Panc1 (cell line): ENCODE measurements around a stretch of chr7.

DNA sequence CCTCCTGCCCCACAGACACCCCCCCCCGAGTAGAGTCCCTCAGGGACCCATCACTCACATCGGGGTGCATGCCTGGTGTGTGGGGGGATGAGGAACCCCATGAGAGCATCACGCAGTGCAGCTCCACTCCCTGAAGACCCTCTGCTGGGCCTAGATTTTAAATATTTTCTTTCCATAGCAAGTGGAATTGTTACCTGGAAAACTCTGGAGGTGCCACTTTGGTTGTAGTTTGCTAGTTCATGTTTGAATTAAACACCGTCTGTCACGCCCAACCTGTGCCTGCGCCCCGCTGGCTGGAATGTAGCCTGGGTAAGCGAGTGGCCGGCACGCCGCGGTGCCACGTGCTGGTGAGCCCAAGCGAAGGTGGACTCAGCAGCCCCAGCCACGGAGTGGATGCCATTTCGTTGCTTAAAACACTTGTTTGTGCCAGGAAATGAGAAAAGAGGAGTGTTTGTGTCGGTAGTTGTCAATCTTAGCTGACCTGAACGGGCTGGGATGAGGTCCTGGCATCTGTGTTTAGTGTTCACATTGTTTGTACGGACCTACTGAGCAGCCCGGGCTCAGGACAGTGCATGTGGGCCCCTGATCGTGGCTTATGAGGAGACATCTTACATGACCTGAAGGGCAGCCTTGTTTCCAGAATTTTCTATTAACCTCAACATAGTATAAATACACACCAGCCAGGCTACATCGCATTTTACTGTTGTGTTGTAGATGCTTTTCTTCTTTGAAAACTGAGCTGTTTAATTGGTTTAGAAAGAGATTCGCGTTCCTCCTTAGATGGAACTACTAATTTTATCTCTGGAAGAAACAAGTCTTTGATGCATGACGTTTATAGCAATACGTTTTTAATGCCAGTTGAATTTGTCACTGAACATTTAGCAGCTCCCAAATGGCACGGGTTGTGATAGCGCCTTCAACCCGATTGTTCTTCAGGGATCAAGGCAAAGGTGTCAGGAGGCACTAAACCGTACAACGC is 2.9 kb downstream of the GET4 start:
- RRBS, 2 experiments = no CpG with 5 or more reads among the region's 31 CpGs

DNA sequence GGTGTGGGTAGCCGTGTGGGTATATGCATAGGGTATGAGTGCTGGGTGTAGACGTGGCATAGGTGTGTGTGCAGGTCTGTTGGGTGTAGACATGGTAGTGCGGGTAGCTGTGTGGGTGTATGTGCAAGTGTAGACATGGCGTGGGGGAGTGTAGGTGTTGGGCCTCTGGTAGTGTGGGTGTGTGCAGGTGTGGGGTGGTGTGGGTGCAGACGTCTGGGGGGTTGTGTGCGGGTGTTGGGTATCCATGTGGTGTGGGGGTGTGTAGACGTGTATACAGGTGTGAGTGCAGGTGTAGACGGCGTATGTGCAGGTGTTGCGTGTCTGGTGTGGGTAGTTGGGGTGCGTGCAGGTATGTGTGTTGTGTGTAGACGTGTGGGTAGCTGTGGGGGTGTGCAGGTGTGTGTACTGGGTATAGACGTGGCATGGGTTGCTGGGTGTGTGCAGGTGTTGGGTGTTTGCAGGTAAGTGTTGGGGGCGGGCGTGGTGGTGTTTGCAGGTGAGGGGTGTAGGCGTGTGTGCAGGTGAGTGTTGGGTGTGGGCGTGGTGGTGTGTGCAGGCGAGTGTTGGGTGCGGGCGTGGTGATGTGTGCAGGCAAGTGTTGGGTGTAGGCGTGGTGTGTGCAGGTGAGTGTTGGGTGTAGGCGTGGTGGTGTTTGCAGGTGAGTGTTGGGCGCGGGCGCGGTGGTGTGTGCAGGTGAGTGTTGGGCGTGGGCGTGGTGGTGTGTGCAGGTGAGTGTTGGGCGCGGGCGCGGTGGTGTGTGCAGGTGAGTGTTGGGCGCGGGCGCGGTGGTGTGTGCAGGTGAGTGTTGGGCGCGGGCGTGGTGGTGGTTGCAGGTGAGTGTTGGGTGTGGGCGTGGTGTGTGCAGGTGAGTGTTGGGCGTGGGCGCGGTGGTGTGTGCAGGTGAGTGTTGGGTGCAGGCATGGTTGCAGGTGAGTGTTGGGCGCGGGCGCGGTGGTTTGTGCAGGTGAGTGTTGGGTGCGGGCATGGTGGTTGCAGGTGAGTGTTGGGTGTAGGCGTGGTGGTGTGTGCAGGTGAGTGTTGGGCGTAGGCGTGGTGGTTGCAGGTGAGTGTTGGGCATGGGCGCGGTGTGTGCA is 16.5 kb downstream of the GET4 start:
- RRBS, 2 experiments = no CpG with 5 or more reads among the region's 53 CpGs

GRCh38 chr7:895079-895926 is 18.9 kb downstream of the GET4 start:
- RRBS, 2 experiments = 96% methylated on average over 5 of the region's 54 CpGs; no CpG with 5 or more reads in 1 of the 2 experiments

GRCh38 chr7:920390-921320 is 33.8 kb downstream of the ADAP1 start:
- RRBS, 2 experiments = no CpG with 5 or more reads among the region's 52 CpGs

DNA sequence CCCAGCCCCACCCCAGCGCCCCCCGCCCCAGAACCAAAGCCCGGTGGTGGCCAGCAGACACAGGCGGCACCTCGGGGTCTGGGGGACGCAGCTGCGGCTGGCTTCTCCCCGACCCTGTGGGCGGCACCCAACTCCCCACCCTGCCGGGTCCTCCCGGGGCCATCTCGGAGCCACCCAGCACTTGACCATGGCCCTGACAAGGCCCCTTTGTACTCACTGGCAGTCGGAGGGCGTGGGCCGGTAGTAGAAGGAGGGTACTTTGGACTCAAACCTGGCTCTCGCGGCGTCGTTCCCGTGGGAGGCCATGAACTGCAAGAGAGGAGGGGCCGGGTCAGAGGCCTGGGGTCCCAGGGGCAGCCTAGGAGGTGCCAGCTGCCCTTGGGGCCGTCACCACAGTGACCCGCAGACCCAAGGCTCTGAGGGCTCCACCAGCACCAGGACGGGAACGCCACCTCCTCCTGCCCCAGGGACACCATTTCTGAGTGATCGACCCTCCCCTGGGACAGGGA is 28.1 kb downstream of the ADAP1 start:
- RRBS, 2 experiments = 59 to 69% methylated on average over 12 of the region's 26 CpGs

DNA sequence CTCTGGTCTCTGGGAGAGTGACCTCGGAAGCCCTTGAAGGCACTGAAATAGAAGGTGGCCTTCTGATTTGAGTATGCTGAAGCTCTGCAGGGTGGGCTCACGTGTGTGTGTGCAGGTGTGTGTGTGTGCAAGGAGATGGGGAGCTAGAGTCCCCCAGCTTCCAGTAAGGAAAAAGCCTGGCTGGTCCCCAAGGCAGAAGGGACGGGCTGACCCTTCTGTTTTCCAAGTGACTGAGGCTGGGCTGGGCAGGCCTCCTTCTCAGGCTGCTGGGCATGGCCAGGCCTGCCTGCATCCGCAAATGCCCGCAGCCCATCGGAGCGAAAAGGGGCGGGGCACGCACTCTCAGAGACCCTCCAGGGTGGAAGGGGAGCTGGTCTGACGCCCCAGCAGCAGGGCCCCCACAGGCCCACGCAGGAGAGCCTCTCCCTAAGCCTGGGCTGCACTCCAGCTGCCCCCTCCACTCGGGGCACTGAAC is 9.5 kb downstream of the ADAP1 start:
- RRBS, 2 experiments = no CpG with 5 or more reads among the region's 12 CpGs

- RRBS, 2 experiments = no CpG with 5 or more reads among the region's 20 CpGs
Measured at GRCh38 chr7:949654-950314, 4.7 kb downstream of the ADAP1 start.

DNA sequence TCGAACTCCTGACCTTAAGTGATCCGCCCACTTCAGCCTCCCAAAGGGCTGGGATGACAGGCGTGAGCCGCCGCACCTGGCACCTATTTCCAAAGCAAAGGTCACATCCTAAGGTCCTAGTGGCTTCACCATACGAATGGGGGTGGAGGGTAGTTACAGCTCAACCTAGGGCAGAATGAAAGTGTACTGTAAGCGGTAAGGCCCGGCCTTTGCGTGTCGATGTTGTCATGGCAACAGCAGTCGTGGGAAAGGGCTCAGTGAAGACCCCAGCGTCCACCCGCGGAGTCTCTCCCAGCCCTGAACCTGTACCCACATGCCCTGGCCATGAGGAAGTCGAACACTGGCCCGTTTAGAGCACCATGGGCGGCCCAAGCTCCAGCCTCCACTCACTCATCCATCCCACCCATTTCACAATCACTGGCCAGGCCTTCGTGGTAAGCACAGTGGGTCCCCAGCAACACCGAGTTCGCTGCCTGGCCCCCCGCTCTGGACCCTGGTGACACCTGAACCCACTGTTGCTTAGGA is 1.7 kb upstream of the COX19 start:
- RRBS, 2 experiments = no CpG with 5 or more reads among the region's 21 CpGs

GRCh38 chr7:1051171-1051830 is 7.0 kb downstream of the GPR146 start:
- RRBS, 2 experiments = no CpG with 5 or more reads among the region's 15 CpGs

- RRBS, 2 experiments = no CpG with 5 or more reads among the region's 30 CpGs
Measured at GRCh38 chr7:1081837-1082363, 6.0 kb upstream of the GPER1 start.

DNA sequence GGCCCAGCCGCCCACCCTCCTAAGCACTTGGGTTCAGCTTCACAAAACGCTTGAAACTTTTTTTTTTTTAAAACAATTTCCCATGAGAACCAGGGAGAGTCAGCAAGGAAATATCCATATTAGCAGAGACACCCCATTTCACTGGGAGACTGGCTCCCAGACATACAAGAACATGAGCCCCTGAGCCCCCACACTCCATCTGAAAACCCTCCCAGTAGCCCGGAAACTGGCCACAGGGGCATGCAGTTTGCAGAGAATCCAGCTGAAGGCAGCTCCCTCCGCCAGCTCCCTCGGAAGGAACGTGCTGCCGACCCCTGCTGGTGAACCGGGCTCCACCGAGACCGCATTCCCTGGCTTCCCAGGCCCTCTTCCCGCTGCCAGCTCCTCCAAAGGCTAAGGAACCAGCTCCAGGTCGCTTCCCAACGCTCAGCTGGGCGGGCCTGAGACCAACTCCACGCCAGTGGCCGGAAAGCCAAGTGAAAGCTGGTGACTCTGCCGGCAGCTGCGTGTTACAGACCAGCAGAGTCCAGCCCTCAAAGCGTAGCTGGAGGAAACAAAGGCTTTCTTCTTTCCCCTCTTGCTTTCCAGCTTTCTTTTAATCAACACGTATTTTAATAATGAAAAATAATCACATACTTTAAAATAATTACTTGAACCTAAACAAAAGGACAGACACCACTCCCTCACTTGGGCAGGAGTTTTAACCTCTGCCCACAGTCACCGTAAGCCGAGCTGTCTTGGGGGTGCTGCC is 14.3 kb downstream of the C7orf50 start:
- RRBS, 2 experiments = 43 to 74% methylated on average over 4 of the region's 22 CpGs

DNA sequence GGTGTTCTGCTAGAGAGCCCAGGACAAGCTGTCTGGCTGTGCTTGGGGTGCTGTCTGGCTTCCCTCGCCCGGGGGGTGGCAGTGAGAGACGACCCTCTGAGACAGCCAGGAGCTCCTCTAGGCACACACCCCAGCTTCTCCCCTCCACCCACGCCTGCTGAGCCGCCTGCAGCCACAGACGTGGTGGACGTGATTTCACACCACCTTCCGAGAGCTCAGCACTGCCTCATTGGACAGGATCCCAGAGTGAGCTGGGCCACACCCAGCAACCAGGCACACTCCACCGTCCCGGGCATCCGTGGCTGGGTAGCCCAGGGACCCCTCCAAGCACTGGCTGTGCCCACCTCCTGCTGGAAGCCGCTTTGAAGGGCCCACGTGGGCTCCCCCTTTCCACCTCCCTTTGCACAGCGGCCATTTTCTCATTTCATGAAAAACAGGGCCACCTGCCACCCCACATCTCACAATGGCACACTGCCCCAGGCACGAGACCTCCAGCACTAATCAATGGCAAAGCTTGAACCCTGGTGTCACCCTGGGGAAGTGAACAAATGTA is 13.0 kb downstream of the C7orf50 start:
- RRBS, 2 experiments = 91 to 97% methylated on average over 2 of the region's 15 CpGs

- RRBS, 2 experiments = 65 to 80% methylated on average over 26 to 31 of the region's 71 CpGs
Measured at GRCh38 chr7:1224093-1224815, 8.4 kb upstream of the UNCX start.

- RRBS, 2 experiments = 10 to 43% methylated on average over 1 of the region's 11 CpGs
Measured at GRCh38 chr7:1298913-1299182, 66.2 kb downstream of the UNCX start.

DNA sequence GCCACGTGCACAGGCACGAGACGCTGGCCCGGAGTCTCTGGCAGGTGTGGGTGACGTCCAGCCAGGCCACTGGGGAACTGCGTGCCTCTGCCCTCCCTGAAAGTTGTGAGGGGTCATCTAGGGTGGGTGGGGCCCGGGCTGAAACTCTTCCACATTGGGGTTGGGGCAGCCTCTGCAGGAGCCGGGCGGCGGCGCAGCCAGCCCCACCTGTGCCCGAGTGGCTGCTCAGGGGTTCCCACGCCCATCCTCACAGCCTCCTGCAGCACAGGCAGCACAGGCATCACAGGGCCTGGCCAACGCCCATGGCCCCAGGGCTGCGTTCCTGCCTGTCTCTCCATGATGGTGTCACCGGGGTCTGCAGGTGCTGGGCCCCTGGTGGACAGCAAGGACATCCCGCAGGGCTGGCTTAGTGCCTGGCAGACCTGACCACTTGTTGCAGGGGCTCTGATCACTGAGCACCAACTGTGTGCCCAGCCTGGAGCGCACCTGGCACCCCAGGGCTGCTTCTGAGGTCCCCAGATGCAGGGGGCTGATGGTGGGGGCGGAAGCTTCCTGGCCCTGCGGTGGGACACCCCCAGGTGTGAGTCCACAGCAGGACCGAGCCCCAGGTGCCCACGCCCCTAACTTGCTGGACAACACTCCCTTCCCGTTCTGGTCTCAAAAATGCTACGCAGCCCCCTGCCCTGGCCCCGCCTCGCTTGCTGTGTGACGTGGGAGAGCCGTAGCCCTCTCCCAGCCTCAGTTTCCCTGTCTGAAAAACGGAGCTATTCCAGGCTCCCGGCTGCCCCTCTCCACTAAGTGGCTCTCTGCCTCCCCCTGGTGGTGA is 27.2 kb downstream of the MICALL2 start:
- RRBS, 2 experiments = 47 to 80% methylated on average over 4 of the region's 30 CpGs

- RRBS, 2 experiments = no CpG with 5 or more reads among the region's 30 CpGs
Measured at GRCh38 chr7:1440364-1441453, 18.6 kb downstream of the MICALL2 start.

DNA sequence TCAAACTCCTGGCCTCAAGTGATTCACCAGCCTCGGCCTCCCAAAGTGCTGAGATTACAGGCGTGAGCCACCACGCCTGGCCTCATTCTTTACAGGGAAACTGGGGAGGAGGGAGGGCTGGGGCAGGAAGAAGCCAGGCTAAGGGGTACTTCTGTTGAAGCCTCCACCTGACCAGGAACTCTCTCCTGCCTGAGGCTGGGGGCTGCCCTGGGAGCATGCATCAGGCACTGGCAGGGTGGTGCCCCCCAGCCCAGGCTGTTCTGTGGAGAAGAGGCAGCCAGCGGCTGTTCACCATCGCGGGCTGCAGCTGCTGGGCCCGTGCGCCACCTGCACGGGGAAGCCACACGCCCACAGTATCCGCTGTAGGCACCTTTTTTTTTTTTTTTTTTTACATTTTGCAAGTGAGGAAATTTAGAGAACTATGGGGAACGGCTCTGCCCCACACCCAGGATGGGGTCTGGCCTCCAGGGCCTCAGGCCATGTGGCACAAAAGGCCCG is 8.5 kb upstream of the INTS1 start:
- RRBS, 2 experiments = no CpG with 5 or more reads among the region's 13 CpGs

- RRBS, 2 experiments = no CpG with 5 or more reads among the region's 22 CpGs
Measured at GRCh38 chr7:1534311-1534792, 3.9 kb downstream of the MAFK start.

- RRBS, 2 experiments = 78 to 84% methylated on average over 8 of the region's 25 CpGs
Measured at GRCh38 chr7:1848121-1849007, 178.3 kb downstream of the ELFN1 start.

GRCh38 chr7:1853262-1853995 is 183.4 kb downstream of the ELFN1 start:
- RRBS, 2 experiments = 93 to 96% methylated on average over 4 of the region's 28 CpGs